Peritoneum (tissue), 1 donor: ENCODE measurements around a stretch of chr3.

GRCh38 chr3:156675866-156675969 lies 1.3 kb downstream of the TIPARP start:
- PRO-cap = no peak

DNA sequence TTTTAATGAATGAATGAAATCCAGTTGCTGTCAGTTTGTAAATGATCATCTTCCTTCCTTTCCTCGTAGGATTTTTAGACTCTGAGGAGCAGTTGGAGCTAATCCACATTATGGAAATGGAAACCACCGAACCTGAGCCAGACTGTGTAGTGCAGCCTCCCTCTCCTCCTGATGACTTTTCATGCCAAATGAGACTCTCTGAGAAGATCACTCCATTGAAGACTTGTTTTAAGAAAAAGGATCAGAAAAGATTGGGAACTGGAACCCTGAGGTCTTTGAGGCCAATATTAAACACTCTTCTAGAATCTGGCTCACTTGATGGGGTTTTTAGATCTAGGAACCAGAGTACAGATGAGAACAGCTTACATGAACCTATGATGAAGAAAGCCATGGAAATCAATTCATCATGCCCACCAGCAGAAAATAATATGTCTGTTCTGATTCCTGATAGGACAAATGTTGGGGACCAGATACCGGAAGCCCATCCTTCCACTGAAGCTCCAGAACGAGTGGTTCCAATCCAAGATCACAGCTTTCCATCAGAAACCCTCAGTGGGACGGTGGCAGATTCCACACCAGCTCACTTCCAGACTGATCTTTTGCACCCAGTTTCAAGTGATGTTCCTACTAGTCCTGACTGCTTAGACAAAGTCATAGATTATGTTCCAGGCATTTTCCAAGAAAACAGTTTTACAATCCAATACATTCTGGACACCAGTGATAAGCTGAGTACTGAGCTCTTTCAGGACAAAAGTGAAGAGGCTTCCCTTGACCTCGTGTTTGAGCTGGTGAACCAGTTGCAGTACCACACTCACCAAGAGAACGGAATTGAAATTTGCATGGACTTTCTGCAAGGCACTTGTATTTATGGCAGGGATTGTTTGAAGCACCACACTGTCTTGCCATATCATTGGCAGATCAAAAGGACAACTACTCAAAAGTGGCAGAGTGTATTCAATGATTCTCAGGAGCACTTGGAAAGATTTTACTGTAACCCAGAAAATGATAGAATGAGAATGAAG lies 3.5 kb downstream of the TIPARP start:
- PRO-cap = no peak

- PRO-cap = no peak
These were observed 7.5 kb downstream of the TIPARP start for GRCh38 chr3:156681677-156682480.

- PRO-cap = no peak
These were observed 89.5 kb downstream of the CCNL1 start for GRCh38 chr3:157070453-157070792.

GRCh38 chr3:157102107-157102439 lies 57.9 kb downstream of the CCNL1 start:
- PRO-cap = no peak

GRCh38 chr3:157130380-157130962 lies 29.5 kb downstream of the CCNL1 start:
- PRO-cap = no peak

DNA sequence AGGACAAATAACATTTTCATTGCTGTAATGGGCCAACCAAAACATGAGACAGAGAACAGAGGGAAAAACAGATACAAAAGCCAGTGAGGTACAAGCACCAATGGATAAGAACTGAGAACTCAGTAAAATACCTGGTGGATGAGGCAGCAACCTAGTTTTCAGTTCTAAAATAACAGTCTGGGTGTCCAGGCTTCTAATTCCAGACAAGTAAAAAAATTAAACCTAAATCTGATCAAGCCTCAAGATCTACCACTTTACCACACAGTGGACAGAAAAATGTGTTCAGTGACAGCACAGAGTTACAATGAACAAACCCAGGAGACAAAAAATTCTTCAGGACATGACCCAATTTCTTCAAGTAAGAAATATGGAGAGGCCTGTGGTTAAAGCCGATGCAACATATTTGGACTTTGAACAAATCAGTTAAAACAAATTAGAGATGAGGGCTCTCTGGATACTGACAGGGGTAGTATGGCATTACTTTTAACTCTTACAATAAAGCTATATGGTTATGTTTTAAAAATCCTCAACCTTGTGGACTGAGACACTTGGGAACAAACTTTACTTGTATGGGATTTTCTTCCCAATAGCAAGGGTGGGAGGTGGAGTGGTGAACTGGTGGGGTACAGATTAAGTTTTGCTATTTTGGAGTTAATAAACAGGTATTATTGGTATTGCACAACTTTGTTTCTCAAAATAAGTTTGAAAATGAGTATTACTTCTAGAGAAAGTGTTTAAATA lies 14.3 kb downstream of the CCNL1 start:
- PRO-cap = no peak

- PRO-cap = no peak
These were observed 10.0 kb downstream of the CCNL1 start for GRCh38 chr3:157149648-157150547.

- PRO-cap = no peak
These were observed 8.8 kb downstream of the CCNL1 start for GRCh38 chr3:157150901-157151739.

DNA sequence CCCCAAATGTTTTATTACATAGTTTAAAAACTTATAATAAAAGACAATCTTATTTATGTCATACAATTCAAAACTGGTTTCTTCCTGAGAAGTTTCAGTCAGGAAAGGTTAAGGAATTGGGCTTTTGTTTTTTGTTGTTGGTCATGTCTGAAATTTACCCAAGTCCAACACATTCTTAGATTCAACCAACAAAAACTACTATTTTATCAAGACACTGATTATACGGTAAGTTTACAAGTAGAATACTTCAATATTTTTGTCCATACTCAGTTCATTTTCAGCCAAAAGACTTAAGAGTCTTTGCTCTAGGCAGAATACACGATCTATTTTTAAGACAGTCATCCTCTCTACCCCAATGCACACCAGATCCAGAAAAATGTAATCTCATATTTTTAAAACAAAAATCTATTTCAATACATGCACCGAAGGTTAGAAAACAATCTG lies 5.8 kb downstream of the CCNL1 start:
- PRO-cap = no peak

- PRO-cap = no peak
These were observed 35.1 kb upstream of the PTX3 start for GRCh38 chr3:157401609-157401930.

GRCh38 chr3:157442147-157443459 lies 6.0 kb downstream of the PTX3 start:
- PRO-cap = no peak

- PRO-cap = no peak
These were observed 3.8 kb downstream of the VEPH1 start for GRCh38 chr3:157499148-157500094.

DNA sequence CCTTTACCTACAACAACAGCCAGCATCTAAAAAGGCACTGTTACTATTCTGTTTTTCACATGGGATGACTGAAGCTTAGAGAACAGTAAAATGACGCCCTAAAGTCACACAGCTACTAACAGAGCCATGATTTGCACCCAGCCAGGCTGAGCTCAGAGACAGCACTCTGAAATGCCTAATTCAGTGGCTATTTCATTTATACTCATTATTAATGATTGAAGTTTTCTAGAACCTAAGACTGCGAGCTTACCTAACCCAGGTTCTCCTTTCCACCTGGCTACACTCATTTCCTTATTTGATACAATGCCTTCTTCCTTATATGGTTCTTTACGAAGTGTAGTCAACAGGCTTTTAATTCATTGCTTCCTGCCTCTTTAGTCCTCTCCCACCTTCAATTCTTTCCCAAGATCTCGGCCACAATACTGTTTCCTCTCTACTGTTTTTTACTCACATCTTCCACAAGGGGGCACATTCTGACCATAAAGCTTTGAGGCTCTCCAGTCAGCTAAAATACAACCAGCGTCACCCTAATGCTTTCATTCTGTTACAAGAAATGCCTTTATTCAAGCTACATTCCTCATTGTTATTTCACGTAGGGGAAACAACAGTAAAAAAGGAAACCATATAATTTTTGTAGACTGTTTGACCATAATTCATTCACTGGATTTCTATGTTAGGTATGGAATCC lies 29.2 kb upstream of the VEPH1 start:
- PRO-cap = no peak

GRCh38 chr3:158104917-158105503 lies 1.2 kb downstream of the SHOX2 start:
- PRO-cap = no peak

DNA sequence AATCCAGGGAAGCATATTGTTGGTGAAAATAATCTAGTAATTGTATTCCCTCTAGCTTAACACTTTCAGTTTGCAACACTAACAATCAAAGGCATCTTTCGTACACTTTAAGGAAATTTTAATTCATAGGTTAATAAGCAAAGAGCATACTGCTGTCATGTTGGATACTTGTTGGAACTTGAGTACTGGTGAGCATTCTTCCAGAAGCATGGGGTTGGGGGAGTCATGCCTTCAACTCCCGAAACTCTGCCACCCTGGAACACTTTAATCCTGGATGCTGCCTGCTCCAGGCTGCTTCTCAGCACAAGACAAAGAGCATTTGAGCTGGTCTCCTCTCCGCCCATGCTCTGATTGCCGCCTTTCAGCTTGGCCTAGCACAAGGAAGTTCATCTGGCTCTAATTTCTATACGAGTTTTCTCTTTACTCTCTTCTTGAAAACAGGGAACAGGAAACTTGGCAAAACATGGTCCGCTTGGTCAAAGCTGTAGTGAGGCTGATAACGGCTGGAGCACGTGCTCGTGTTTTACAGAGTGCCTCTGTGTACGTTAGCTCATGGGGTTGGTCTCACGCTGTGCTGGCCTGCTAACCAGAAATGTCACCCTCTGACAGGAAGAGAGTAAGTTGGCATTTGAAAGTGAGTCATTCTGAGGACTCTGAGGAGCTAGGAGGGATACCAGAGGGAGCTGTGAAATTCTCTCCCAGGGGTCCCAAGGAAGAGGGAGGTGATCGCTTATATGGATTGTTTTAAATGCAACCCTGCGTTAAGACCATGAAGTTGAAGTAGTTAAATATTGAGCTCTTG lies 19.2 kb downstream of the RARRES1 start:
- PRO-cap = no peak

- PRO-cap = no peak
These were observed 16.2 kb upstream of the RARRES1 start for GRCh38 chr3:158748226-158749007.

- PRO-cap = no peak
These were observed 33.3 kb upstream of the MFSD1 start for GRCh38 chr3:158768680-158768889.

- PRO-cap = no peak
These were observed 27.6 kb upstream of the MFSD1 start for GRCh38 chr3:158773940-158774903.

GRCh38 chr3:159763521-159763965 lies 461.7 kb upstream of the C3orf80 start:
- PRO-cap = unidirectional peak, minus-strand start at chr3:159763634